Ileum (tissue), 1 donor: ENCODE results near the gene EVX2.

DNA sequence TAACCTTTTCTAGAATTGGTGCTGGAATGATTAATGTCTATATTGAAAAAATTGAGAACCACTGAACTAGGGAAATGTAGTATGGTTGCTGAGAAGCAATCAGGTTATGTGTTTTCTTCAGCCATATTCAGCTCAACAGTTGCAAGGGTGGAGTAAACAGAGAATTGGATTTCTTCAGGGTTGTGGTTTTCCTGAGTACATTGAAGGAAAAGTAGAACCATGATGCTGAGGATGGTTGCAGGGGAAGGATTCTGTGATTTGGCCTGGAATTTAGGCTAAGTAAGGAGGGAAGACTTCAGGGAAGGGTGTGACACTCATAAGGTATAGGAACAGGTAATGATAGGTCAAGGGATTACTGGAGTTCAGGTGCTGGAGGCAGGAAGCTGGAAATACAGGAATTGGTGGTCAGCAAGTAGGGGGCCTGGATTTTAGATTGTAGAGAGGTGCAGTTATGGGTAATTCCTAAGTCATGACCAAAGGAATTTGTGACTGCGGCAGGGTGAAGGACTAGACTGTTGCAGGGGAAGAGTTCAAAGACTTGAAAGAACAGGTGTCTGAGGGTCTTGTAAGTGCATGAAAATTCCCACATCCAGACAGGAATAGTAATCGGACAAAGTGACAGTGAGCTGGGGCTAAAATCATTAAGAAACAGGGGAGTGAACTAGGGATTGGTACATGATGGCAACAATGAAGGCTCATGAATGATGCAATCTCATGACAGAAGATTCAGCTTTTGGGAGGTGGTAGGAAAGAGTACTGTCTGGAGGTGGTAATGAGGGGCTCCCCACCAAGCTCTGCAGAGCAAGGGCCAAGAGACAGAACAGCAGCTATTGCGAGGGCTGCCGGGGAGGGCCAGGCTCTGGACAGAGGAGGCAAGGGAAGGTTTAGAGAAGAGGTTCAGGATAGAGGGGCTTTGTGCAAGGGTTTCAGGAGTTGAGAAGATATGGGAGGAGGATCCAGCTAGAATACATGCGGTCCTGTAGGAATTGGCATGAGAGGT, 31.1 kb downstream of the MAP3K20 start:
- PRO-cap = no peak

- PRO-cap = no peak
Observed at GRCh38 chr2:173187804-173188366, 112.2 kb downstream of the MAP3K20 start.

GRCh38 chr2:173191575-173192063, 116.0 kb downstream of the MAP3K20 start:
- PRO-cap = no peak

DNA sequence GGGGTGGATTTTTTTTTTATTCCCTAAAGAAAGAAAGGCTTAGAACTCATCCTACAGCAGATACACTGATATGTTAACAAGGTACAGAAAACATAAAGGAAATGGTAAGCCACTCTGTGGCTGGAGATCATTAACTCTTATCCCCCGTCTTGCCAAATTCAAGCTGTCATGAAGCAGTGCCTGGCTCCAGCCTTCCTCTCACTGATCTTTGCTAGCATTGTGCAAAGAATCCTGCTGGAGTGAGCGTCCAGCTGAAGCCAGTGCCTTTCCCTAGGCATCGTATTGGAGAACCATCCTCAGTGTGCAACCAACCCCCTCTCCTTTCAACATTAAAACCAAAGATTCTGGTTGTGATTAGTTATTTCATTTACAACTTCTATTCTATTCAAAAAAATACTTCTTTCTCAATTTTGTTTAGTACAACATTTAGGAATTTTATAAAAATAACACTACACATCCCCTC, 127.3 kb upstream of the CDCA7 start:
- PRO-cap = no peak

- PRO-cap = no peak
Observed at GRCh38 chr2:173448833-173449138, 94.1 kb downstream of the CDCA7 start.

- PRO-cap = no peak
Observed at GRCh38 chr2:173571053-173572017, 216.7 kb downstream of the CDCA7 start.

- PRO-cap = no peak
Observed at GRCh38 chr2:173947602-173948193, 17.5 kb downstream of the SP3 start.

- PRO-cap = no peak
Observed at GRCh38 chr2:173951461-173951876, 13.7 kb downstream of the SP3 start.

GRCh38 chr2:173986377-173987301, 21.5 kb upstream of the SP3 start:
- PRO-cap = no peak

GRCh38 chr2:173990966-173991206, 25.7 kb upstream of the SP3 start:
- PRO-cap = no peak

GRCh38 chr2:174558405-174558731, 39.2 kb downstream of the WIPF1 start:
- PRO-cap = no peak

DNA sequence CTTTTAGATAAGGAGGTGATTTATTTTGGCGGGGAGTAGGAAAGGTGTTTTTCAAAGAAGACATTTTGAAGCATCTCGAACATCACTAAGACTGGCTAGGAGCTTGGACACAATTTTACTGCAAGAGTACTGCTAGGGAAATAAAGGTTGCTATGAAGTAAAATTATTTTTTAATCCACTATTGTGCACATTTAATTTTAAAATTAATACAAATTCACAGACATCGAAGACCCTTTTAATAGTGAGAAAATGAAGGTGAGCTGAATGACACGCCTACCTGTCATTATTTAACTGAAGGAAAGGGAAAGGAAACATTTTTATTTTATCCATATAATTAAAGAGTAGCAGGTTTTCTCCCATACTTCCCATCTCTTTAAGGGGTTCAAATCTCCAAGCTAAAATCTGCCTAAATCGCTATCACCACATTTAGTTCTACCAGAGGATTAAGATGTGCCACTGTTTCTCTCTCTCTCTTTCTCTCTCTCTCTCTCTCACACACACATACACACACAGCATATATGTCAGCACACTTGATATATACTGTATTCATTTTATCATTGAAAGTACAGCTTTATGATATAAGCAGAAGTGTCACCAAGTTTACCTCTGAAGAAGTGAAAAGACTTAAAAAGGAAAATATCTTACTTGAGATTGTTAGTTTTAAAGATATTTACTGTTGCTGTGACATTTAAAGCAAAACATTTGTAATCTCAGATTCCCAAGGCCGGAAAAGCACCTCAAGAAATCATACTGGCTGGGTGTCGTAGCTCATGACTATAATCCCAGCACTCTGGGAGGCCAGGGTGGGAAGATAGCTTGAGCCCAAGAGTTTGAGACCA, 3.2 kb downstream of the WIPF1 start:
- PRO-cap = no peak

- PRO-cap = no peak
Observed at GRCh38 chr2:174836594-174836973, 72.3 kb upstream of the CHRNA1 start.

DNA sequence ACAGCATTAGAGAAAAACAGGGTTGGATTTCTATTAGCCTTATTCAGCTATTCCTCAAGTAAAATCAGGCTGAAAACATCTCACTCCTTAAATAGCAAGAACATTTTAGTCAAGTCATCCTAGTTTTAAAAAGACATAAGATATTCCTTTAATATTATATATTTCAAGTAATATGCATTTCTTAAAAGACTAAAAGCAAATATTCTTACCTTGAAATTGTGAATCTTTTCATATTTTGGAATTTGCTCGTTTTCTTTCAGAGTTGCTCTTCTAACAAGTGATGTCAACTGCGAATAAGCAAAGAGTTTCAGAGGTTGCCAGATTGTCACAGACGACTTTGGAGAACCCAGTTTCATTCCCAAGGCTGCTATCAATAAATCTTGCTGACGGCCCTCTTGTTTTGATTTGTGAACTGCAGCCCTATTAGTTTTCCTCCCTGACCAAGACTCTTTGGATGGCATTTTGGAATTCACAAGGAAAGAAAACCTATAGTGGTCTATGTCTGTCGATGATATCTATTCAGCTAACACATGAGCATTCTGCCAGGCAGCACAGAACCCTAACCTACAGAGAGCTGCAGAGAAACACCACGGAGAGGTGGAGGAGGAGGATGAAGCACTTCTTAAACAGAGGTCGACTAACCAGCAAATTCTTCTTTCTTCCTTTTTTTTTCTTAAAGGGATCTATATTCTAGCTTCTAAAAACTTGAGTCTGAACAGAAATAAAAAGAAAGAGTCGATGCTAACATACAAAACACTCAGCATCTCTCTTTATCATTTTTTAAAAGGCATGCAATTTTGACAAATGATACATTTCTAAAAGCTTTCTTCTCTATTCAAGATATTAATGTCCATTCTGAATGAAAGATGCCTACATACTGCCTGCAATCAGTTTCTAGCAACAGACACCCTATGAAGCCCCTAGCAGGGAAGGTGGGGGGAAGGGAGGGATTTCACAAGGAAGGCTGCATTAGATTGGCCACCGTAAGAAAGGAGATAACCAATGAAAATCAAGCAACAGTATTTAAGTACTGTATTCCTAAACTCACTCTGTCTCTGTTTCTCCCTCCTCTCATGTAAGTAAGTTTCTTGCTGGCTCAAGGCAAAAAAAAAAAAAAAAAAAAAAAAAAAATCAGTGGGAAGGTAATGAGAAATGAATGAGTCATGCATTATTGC, 82.8 kb upstream of the CHRNA1 start:
- PRO-cap = no peak

DNA sequence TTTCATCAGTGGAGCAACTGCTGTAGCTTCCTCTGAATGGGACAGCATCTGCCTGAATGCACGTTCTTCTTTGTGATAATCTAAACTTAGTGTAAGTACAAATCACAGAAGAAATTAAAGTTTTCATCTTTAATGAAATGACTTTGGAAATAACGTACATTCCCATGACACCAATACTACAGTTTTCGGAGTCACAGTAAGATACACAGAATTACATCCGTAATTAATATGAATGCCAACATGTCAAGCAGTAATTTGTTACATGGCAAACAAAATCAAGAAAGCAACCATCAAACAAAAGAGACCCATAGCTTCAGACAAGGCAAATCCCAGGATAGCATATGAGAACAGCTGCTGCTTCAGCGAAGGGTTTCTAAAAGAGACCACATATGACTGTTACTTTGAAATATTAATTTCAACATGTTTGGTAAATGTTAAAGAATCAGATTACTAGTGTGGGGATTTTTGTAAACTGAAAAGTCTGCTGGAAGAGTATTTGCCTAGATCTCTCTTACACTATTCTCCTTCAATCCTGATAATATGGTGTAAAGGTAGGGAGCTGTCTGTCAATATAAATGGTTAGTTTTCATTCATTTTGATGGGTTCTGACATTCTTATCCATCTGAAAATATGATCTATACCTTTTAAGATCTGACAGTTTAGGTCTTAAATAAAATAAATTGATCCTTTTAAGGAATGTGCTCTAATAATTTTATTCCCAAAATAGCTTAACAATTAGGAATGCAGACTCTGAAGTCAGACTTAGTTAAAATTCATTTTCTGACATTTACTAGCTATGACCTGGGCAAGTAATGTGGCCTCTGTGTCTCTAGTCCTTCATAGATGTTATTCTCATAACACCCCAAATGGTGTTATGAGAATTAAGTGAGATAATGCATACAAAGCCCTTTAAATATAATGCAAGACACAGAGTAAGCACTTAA, 3.2 kb downstream of the ATP5MC3 start:
- PRO-cap = no peak

DNA sequence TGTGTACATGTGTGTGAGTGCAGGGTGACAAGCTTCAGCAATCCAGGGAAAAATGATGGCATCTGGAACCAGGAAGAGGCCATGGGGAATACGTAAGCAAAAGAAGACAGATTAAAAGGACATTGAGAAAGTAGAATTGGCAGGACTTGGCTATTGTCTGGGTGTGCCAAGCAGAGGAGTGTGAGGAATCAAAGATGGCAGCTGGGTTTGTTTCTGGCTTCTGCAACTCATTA, 214.2 kb downstream of the LNPK start:
- PRO-cap = no peak

GRCh38 chr2:176002591-176003177, 617 bp upstream of the LNPK start:
- PRO-cap = no peak

DNA sequence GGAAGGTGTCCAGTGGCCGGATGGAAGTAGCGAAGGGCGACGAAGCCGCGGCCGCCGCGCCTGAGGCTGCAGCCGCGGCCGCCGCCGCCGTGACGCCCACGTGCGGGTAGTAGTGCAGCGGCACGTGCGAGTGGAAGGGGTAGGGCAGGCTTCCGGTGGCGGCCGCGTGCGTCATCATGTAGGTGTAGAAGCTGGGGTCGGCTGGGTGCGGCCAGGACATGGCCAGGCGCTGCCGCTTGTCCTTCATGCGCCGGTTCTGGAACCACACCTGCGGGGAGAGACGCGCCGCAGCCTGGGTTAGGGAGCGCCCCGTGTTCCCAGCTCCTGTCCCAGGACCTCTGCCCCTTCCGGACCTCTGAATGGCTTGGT, 3.2 kb downstream of the EVX2 start:
- PRO-cap = no peak

DNA sequence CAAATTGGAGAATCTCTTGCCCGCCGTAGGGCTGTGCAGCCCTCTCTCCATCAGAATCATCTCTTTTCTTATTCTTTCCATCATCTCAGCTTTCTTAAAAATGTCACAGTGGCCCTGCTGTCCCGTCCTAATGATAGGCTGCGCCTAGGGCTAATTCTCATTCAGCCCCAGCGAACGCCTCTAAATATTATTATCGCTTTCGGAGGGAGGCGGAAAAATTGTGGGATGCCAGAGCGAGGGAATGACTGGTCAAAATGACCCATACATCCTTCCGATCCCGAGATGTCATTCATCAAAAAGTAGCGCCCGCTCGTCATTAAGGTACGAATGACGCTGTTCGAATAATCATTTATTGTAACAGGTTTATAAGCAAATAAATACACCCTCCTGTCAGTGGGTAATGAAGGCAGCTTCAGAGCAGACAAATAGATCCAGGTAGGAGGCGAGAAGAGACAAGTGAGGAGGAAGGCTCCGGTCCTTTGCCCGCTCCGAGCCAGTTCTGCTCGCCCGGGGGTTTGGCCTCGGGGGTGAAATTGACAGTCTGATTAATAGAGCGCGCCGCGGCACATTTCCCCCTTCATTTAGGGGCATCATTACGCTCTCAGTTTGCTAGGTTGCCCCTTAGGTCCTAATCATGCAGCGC, at the start of gene EVX2:
TSS of gene EVX2 (minus strand) at position 270 of the 643 bp plus-strand sequence.
- PRO-cap = no peak

DNA sequence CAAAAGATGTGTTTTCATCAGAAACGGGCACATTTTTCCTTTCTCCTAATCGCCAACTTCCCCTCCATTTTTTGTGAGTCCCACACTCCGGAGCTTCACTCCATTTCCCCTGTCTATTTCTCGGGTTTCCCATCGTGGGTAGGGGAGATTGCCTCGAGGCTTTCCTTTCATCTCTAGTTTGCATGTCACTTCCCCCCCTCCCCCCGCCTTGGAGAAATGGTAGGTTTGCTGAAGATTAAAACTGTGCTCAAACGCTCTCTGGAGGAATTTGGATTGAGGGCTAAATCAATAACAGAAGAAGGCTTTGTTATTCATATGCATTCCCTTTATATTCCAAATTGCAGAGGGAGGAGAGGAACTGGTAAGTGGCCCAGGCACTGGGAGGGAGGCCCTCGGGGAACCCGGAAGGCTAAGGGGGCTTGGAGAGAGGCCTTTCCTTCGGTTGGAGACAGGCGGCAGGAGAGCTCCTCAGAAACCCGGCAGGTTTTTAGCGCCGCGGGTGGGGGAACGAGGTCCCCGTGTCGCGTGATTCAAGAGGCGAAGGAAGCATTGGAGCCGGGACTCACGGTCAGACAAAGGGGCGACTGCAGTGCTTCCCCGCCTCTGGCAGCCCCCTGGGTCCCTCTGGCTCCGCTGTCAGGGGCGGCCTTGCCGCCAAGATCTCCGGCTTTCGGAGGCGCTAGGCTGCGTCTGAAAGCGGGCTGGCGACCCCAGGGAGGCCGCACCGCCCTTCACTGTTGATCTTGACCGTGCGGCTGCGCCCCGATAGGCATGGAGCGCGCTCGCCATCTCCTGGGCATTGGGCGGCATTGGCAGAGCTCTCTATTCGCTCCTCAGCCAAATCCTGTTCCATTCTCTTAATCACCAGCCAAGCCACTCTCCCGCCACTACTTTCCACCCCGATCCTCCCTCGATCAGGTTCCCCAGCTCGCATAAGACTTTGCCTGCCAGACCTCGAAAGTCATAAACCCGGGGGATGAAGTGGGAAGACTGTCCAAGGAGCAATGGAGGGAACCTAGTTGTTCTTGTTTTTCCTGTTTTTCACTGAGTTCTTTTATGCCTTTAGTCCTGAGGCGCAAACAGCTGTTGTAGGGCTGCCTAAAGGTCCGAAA, 2.3 kb upstream of the HOXD12 start:
- PRO-cap = no peak